ENCODE data around the genes PRSS50, PTH1R, MAP4 and NME6.

DNA sequence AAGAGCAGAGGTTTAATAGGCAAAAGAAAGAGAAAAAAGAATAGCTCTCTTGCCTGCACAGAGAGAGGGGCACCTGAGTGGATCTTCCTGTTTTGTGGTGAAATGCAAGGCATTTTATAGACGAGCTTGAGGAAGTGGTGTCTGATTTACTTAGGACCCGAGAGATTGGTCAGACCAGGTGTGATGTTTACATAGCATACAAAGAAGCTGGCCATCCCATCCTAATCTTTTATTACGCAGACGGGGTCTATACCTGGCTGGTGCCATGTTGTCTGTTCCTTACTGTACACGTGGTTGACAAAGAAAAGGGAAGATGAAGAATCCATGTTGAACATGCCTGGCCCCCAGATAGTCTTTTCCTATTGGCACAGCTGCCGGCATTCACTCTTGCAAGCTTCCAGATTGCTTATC is 13.3 kb downstream of the CCR5 start:
- RRBS, result no CpG with 5 or more reads among the region's 6 CpGs

DNA sequence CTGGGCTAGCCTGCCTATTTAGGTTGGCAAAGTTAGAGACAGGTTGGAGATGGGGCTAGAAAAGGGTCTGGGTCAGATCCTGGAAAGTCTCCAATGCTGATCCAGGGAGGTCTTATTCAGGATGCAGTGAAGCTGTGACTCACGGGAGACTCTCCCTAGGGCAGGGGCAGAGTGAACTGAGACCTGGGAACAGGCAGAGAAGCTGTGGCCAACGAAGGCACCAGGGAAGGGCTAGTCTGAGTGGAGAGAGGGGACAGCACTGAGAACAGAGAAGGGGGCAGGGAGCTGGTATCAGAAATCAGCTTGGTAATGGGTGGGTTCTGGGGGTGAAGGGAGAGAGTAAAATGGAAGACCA is 2.2 kb downstream of the LTF start:
- RRBS, result no CpG with 5 or more reads among the region's 2 CpGs

DNA sequence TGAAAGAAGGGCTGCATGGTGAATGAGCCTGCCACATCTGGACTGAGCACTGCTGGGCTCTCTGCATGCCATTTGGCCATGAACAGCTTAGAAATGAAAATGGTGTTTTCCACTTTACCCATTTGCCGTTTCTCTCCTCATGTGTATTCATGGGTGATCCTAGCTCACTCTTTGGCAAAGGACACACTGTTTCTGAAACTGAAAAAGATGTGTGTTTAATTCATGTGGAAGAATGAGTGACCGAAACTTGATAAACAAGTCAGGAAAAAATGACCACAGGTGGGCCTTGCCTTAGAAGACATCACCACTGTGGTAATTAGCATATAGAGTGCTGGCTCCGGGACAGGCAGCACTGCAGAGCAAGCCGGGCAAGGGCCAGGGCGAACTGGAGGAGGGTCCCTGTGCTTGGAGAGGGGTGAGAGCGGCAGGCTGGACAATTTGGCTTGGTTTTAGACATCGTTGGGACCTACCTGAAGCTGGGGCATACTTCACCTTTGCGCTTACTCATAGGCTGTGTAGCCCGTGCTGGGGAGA is 8.1 kb downstream of the RTP3 start:
- RRBS, result no CpG with 5 or more reads among the region's 9 CpGs

DNA sequence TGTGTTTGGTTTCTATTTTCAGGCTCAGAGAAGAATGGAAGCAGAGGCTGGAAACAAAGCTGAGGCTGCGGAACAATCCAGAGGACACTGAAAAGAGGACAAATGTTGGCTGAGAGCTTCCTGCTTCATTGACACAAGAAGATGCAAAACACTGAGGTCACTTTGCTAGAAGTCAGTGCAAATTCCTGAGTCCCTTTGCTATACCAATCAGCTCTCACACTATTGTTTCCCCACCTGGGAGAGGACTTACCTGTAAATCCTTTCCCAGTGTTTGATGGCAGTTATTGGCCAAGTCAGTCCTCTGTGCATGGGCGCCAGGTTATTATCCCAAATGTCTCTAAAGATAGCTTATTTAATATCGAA is 12.8 kb downstream of the FAM240A start:
- RRBS, result no CpG with 5 or more reads among the region's 3 CpGs

DNA sequence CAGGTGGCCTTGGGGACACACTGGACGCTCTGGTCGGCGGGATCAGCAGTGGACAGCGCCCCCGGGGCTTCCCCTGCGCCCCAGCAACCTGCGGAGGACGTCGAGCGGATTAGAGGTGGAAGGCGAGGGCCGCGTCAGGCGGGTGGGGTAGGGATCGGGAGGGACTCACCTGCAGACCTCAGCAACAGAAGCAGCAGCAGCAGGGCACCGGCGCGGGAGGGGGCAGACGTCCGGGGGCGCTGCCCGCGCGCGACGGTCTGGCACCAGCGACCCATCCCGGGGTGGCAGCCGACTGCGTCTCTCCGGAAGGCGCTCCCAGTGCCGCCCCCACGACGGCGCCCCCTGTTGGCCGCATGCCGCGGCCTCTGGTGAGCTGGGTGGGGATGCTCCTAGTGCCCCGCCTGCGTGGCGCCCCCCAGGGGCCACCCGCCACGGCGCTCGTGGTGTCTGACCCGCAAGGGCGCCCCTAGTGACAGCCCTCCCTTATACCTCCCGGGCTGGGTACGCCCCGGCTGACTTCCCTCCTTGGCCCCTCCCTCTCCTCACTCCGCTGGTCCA is at the start of gene PRSS50:
PRSS50 (minus strand) TSS at position 320 of the 558 bp plus-strand sequence.
- RRBS, result 36% methylated on average over 13 of the region's 52 CpGs

GRCh38 chr3:46845504-46846572 is 17.4 kb downstream of the MYL3 start:
- RRBS, result under 1% methylated on average over 38 of the region's 69 CpGs

GRCh38 chr3:46877436-46877884 is at the start of gene PTH1R:
PTH1R (plus strand) TSS chr3:46877721.
- RRBS, result no CpG with 5 or more reads among the region's 4 CpGs

- RRBS, result 2% methylated on average over 5 of the region's 14 CpGs
Measured at GRCh38 chr3:46883627-46884299, 6.2 kb downstream of the PTH1R start.

DNA sequence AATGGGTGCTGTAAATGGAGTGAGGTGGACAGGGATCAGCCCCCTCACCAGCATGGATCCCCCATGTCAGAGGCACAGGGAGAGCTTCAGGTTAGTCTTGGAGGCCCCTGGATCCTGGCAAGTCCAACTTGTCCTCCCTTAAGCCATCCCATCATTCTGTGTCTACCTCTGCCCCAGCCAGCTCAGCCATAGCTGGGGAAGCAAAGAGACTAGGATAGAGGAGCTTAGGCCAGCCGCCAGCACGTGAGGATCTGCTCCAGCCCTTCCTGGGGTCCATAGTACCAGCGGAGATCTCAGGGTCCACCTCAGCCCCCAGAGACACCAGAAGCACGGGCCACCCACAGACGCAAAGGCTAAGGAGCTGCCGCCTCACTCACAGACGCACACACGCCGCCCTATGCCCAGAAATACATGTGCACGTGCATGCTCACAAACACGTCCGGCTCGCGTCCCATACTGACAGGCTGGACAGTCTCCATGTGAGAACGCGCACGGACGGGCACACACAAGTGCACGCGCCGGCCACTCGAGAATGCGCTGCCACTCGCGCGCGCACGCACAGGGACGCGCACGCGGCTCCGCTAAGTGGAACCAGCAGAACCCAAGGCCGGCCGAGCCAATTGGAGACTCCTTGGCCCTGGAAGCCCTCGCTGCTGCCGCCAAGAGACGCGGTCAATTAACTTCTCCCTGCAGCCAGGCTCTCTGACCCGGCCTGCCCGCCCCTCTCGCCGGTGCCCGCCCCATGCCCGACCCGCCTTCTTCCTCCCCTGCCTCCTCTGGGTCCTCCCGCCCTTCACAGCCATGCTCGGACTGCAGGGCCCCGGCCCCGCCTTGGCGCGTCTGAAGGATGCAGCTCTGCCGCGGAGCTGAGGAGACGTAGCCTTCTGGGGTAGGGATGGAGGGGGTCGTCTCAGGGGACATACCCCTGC is 14.7 kb downstream of the PTH1R start:
- RRBS, result under 1% methylated on average over 27 of the region's 56 CpGs

GRCh38 chr3:46946320-46947159 is 30.0 kb downstream of the CCDC12 start:
- RRBS, result no CpG with 5 or more reads among the region's 9 CpGs

DNA sequence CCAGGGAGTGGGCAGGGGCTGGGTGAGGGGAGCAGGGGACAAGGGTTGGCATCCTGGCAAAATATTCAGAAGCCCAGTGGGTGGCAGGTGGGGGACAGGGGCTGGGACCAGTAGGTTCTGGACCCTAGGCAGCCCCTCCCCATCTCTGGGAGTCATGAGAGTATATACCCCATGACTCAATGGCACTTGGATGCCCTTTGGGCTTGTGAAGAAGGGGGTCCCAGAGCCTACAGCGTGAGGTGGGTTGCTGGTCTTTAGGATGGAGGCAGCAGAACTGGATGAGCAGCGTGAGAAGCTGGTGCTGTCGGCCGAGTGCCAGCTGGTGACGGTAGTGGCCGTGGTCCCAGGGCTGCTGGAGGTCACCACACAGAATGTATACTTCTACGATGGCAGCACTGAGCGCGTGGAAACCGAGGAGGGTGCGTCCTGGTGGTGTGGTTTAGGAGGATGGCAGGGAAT is 24.1 kb downstream of the NBEAL2 start:
- RRBS, result no CpG with 5 or more reads among the region's 11 CpGs

DNA sequence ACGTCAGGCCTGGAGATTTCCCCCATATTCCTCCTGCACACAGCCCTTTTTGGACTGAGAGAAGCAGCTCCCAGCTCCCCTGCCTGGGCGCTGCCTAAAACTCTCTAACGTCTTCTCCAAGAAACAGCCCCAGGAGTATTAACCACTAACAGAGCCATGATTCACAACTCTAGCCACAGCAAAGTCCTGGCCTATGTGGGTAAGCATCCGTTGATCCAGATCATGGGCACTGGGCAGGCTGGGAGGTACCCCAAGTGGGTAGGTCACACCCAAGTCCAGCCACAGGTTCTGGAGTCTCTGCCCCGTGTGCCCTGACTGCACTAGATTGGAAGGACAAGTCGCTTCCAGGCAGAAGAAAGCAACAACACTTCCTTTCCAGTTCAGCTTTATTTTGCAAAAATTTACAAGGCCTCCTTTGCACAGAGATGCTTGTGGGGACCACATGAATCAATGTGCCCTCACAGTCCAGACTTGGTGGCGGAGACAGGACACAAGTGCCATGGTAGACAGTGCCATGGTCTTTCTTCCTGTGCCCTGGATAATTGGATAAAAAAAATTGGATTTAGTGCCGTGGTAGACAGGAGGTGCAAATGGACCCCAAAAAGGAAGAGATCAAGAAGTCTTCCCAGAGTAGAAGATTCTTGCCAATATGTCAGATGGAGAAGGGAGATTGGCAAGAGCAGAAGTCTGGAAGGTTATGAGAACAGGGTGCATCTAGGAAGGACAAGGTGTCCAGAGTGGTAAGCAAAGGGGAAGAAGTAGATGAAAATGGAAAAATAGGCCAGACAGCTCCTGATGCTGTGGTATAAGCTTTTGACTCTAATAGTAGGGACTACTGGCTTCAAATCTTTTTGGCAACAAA is 32.2 kb downstream of the NBEAL2 start:
- RRBS, result no CpG with 5 or more reads among the region's 8 CpGs

GRCh38 chr3:47016433-47017581 is 37.3 kb downstream of the NBEAL2 start:
- RRBS, result no CpG with 5 or more reads among the region's 7 CpGs

GRCh38 chr3:47162534-47162953 is 1.4 kb downstream of the SETD2 start:
- RRBS, result no CpG with 5 or more reads among the region's 6 CpGs

- RRBS, result no CpG with 5 or more reads among the region's 9 CpGs
Measured at GRCh38 chr3:47280453-47281178, 2.0 kb downstream of the KIF9 start.

DNA sequence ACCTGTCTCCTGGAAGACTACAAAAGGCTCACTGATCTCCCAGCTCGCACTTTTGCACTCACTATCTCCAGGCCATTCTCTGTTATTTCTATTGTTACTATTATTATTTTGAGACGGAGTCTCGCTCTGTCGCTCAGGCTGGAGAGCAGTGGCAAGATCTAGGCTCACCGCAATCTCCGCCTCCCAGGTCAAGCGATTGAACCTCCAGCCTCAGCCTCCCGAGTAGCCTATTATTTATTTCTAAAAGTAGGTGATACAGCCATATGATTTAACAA is 924 bp upstream of the PTPN23 start:
- RRBS, result no CpG with 5 or more reads among the region's 8 CpGs

DNA sequence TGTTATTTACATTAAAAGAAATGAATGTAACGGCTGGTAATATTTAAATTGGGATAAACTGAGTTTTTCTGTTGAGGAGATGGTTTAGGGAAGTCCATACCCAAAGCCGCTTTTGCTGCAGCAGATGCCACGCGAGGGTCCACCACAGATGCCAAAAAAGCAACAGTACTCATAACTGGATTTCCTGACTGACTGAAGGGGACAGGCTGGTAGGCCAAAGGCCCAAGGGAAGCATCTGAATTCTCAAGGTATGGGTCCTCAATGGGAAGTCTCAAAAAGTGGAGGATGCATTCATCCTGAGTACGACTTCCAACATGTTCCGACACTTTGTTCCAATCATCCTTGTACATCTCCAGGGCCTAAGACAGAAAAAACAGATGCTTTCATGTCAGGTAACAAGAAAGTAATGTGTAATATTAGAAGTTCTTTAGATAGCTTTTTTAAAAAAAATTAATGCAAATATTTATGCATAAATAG is 83.6 kb upstream of the CSPG5 start:
- RRBS, result no CpG with 5 or more reads among the region's 6 CpGs

GRCh38 chr3:48015601-48016971 is at the start of gene MAP4:
MAP4 (minus strand) TSS chr3:48016416.
- RRBS, result no CpG with 5 or more reads among the region's 5 CpGs

- RRBS, result 4% methylated on average over 23 of the region's 53 CpGs
Measured at GRCh38 chr3:48301248-48301829, at the start of gene NME6. NME6 (minus strand) TSS chr3:48301367.